Camera-type eye (tissue), 1 donor: Measurements from ENCODE around the genes FAAP20 and PRDM16.

DNA sequence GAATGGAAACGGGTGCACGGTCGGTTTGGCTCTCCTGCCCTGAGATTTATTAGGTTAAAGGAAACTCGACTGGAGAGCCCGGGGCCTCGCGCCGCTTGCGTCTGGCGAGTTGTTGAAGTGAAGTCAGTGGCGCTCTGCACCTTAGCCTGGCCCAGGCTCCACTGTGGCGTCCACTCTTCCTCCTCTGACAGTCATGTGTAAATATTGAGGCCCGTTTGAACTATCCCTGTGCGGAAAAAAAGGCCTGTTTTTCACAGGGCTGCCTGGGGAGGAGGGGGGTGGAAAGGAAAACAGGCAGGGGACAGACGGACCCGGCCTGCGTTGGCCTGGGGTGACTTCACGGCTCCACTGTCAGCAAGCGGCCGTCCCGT is 60.0 kb downstream of the FAAP20 start:
- RAMPAGE, long total RNA, result no peak

DNA sequence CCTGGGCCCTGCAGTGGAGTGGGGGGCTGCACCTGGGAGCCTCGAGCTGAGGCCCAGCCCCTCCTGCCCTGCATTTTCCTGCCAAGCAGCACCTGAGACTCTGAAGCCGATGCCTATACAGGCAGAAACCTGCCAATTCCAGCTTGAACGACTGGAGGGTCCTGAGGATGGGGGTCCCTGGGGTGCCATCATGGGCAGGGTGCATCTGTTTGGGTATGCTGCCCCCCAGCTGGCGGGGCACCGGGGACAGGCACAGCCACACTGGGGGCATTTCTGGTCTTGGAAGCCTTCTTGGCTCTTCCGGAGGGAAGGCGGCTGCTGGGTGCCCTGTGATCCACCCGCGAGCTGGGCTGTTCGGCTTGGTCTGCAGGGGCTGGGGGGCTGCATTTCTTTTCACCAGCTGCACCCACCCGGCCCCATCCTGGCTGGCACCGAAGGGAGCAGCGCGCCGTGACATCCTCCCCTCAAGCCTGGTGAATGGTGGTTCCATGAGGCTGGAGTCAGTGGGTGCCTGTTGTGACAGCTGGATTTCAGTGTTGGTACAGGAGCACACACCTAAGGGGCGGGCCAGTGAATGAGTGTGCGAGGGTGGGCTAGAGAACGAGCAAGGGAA is 12.2 kb downstream of the FAAP20 start:
- RAMPAGE, long total RNA, result no peak

- RAMPAGE, long total RNA, result no peak
Measured at GRCh38 chr1:2194574-2195573, at the start of gene FAAP20. Gene FAAP20, minus strand, starts transcription at chr1:2194772.

DNA sequence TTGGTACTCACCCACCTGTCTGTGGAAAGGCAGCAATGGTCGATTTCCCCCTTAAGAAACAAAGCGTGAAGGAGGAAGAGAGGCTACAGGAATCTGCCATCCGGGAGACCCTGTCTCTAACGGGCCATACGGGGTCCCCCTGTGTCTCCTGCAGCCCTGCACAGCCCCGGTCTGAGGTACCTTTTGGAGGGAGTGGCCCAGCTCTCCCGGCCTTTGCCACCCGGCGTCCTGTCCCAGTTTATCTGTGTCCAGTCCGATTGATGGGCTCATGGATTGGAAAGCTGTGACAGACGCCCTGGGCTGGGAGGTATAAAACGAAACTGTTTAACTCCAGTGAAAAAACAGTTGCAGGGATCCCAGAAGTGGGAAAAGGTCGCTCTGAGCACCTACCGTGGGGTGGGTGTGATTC is 11.6 kb upstream of the FAAP20 start:
- RAMPAGE, long total RNA, result no peak

- RAMPAGE, long total RNA, result no peak
Measured at GRCh38 chr1:2236790-2237812, 9.0 kb downstream of the SKI start.

DNA sequence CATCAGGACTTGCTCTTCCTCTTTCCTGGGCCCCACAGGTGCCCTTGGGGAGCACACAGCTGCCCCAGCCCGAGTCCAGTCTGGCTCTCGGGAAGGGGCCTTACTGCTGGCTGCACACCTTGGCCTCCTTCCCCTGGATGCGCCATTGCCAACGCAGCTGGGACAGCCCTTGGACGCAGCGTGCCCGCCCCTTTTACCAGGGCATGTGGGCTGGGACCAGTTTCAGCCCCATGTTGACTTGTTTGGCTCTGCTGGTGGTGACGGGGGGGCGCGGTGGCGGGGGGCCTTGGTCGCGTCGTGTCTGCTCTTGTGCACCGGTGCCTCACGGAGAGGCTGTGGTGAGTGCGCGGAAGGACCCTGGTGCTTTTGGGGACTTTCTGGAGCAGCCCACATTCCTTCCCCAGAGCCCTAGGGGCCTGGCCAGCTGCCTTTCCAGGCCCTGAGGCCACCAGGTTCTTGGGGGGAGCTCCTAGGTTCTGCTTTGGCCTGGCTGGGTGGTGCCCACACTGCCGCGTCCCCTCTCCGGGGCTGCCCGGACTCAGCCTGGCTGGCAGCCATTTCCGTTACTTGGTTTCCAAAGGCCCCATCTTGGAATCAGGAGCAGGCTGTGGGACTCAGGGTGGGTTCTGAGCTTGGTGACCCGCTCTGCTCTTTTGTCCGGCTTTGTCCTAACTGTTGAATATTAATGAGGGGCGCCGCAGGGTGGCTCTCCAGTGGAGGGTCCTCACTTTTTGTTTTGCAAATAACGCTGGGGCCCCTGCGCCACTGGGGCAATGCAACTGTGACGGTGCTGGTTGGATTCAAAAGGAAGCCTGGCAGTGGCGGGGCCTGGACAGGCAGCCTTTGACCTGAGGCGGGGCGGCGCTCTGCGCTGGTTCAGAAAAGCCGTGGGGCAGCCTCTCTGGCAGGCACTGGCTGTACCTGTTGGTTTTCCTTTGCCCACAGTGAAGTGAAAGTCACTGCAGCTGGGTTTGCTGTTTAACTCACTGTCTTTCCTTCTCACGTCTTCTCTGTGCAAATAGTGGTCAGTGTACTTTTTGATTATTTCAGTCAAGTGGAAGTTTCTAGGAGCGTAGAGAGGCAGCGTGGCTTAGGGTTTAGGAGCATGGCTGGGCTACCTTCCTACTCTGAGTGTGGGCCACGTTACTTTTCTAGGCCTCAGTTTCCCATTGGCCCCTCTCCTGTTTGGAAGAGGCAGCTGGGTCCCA is 20.0 kb downstream of the SKI start:
- RAMPAGE, long total RNA, result no peak

- RAMPAGE, long total RNA, result no peak
Measured at GRCh38 chr1:2253297-2253785, 25.2 kb downstream of the SKI start.

DNA sequence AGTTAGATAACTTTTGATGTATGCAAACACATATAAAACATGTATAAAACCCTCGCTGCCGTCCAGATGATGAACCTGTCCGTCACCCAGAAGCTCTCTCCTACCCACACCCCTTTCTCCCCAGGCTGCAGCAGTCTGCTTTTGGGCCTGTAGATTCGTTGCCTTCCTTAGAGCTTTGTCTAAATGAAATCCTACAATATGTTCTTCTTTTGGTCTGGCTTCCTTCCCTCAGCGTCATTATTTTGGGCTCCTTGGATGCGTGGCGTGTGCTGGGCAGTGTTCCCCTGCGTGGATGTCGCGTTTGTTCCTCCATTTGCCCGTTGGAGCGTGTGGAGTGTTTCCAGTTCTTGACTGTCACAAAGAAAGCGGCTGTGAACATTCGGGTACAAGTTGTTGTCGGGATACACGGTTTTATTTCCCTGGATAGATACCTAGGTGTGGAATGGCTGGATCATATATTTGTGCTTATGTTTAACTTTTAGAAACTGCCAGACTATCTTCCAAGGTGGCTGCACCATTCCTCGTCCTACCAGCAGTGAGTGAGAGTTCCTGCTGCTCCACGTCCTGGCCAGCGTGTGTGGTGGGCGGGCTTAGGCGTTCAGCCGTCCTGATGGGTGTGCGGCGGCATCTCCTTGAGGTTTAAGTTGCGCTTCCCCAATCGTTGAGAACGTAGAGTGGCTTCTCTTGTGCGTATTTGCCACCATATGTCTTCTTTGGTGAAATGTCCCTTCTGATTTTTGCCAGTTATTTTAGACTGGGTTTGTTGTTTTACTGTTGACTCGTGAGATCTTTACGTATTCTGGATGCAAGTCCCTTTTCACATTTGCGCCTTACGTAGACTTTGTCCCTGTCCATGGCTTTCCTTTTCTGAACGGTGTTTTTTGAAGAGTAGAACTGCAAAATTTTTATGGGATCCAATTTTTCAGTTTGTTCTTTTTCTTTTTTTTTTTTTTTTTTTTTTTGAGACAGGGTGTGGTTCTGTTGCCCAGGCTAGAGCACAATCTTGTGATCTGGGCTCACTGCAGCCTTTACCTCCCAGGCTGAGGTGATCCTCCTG is 31.8 kb downstream of the SKI start:
- RAMPAGE, long total RNA, result no peak

DNA sequence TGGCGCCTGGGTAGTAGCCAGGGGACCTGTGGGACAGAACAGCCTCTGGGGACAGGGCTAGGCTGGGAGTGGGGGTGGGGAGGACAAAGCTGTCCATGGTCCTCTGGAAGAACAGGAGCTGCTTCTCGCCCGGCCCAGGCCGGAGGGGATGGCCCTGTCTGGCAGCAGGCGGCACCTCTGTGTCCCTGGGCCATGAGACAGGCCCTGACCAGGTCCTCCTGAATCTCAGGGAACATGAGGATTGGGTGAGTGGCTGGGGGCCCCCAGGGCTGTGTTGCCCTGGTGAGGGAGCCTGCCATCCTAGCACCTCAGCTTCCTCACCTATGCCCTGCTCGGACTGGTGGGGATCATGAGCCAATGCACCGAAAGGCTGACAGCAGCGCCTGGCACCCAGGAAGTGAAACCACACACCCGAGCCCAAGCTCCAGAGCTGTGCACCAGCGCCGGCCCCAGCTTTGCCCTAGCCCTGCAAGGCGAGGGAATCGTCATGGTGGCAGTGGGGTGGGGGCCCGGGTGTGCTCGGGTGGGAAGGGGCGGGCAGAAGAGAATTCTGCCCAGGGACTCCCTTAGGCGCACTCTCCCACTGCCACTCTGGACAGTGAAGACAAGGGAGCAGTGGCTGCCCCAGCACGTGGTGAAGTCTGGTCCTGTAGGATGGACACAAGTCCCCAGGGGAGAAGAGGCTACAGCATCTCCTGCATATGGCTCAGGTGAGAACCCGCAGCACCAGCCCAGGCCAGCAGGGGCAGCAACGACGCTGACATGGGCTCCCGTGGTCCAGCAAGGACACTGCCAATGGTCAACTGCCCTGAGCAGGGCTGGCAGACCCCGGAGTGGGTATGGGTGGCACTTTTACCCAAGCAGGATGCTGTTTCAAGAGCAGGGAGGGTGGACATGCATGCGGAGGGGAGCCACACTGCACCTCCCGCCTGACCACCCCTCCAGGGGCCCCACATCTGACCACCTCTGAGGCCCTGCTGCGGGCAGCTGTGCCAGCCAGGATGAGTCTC is 9.0 kb downstream of the MORN1 start:
- RAMPAGE, long total RNA, result no peak

DNA sequence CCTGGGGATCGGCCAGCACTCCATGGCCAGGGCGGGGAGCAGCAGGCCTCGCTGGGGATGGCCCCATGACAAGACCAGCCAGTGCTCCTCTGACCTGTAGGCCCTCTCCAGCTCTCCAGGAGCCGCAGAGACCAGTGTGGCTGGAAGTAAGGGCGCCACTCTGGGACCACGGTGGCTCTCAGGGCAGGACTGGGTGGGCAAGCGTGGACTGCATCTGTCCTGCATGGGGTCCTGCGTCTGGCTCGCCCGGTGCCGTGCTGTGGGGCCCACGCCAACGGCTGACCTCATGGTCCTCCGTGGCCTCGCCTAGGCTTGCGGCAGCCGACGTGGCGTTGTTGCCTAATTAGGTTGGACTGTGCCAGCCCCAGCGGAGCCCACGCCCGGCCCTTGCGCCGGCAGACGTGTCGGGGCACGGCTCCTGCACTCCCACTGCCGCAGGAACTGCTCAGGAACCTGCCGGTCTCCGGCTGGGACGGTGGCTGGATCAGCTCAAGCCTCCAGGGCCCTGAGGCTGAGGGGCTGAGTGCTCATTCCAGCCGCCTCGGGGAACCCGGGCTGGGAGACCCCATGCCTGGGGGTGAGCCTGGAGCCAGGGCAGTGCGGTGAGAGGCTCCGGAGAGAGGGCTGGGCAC is 16.0 kb upstream of the PEX10 start:
- RAMPAGE, long total RNA, result no peak

DNA sequence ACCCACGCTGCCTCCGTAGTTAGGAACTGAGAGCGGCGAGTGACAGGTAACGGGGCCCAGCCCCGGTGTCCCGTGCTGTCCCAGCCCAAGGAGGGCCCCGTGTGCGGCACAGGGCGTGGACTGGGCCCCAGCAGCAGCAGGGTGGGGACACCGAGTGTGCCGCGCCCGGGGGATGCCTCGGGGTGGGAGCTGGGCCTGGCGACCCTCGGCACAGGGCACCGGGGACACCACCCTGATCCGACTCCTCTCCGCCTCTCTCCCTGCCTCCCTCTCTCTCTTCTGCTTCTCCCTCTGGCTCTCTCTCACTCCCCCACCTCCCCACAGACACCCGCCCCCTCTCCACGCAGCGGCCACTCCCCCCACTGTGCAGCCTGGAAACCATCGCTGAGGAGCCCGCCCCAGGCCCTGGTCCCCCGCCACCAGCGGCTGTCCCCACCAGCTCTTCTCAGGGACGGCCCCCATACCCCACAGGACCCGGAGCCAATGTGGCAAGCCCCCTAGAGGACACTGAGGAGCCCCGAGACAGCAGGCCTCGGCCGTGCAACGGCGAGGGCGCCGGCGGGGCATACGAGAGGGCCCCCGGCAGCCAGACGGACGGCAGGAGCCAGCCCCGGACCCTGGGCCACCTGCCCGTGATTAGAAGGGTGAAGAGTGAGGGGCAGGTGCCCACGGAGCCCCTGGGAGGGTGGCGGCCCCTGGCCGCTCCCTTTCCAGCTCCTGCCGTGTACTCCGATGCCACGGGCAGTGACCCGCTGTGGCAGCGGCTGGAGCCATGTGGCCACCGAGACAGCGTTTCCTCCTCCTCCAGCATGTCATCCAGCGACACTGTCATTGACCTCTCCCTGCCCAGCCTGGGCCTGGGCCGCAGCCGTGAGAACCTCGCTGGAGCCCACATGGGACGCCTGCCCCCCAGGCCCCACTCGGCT is 22.5 kb downstream of the PANK4 start:
- RAMPAGE, long total RNA, result no peak

GRCh38 chr1:2504987-2505601 is 21.3 kb downstream of the PANK4 start:
- RAMPAGE, long total RNA, result no peak

DNA sequence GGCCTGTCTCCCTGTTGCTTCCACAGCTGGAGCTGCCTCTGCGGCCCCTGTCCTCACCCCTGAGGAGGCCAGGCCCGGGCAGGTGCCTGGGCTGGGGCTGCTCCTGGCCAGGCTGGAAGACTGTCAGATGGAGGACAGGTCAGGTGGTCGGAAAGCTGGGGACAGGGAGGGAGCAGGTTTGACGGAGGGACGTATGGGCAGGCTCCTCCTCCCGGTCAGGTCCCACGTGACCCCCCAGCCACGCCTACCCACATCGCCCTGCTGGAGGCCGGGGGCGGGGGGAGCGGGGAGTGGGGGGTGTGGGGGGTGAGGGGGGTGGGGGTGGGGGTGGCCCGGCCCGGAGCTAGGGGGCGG is 10.3 kb upstream of the TNFRSF14 start:
- RAMPAGE, long total RNA, result no peak

DNA sequence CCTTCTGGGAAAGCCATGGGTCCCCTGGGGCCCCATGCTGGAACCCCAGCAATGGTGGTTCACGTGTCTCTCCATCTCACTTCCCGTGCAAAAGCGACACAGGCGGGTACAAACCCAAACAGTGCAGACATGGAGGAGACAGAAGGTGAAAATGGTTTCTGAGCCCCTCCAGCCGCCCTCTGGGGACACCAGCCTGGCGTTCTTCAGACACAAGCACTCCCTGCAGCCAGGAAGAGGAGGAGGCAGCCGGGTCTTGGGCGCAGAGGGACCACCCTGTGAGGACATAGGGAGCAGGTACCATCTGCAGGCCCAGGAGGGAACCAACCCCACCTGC is 5.7 kb upstream of the TNFRSF14 start:
- RAMPAGE, long total RNA, result no peak

DNA sequence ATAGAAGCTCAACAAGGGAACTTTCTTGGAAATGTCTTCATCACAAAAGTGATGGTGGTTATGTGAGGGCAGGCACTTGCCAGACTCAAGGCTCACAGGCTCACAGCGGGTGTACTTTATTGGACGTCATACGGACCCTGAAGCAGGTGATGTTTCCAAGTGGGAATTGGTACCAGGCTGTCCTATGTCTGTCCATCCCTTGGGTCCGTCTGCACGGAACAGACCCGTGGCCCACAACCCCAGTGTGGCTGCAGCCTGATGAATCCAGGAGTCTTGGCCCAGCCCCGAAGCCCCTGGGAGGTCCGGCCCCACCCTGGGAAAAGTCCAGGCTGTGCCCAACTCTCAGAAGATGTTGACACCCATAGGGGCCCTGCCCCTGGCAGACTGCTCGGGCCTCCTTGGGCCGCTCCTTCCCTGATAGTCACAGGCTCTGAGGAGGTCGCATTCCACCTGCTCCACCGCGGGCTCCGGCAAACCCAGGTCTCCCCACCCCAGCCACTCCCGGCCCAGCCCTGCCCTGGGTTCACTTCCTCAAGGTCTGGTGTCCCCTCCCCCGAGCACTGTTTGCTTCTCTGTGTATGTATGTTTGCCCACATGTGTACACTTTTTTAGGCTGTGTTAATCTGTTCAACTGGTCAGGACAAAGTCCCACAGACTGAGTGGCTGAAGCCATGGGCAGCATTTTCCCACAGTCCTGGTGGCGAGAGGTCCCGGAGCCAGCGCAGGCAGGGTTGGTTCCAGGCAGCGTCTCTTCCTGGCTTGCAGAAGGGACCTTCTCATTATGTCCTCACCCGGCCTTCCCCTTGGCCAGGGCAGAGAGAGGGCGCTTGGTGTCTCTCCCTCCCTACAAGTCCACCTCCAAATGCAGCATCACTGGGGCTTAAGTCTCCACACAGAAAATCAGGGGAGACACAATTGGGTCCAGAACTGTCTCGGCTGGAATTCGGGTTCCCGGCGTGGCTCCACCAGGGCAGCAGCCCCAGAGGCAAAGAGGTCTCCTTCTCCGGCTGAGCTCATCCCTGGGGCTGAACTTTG is 10.7 kb upstream of the PRXL2B start:
- RAMPAGE, long total RNA, result no peak

GRCh38 chr1:2968408-2968975 is 52.8 kb upstream of the ACTRT2 start:
- RAMPAGE, long total RNA, result no peak

GRCh38 chr1:3068219-3069320 is at the start of gene PRDM16:
Gene PRDM16, plus strand, starts transcription at chr1:3069203.
- RAMPAGE, long total RNA, result no peak

DNA sequence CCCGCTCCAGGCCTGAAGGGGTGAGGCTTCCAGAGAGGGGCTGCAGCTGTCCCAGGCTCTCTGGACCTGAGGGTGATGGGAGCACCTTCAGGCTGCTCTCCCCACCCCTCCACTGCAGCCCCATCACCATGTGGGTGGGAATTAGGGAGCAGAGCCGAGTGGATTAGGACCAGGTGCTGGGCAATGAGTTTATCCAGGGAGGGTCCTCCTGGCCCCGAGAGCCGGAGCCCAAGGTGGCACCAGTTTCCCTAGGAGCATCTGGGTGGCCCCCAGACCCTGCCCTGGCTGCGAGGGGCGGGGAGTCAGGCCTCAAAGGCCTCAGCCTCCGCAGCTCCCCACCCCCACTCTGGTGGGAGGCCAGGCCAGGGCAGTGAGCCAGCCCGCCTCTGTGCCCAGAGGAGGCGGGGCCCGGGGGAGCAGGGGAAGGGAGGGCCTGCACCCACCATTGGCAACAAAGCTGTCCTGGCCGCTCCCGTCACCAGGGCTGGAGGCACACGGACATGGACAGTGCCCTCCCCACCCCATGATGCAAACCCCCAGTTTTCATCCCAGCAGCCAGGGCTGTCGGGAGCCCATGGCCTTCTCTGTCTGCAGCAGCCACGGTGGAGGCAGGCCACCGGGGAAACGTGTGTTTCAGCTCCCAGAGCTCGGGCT is 101.4 kb downstream of the PRDM16 start:
- RAMPAGE, long total RNA, result no peak

GRCh38 chr1:3170940-3171689 is 102.1 kb downstream of the PRDM16 start:
- RAMPAGE, long total RNA, result no peak

- RAMPAGE, long total RNA, result no peak
Measured at GRCh38 chr1:3307919-3308424, 146.5 kb upstream of the ARHGEF16 start.